K562 (cell line): ENCODE data around the genes BUB1B and BAHD1.

DNA sequence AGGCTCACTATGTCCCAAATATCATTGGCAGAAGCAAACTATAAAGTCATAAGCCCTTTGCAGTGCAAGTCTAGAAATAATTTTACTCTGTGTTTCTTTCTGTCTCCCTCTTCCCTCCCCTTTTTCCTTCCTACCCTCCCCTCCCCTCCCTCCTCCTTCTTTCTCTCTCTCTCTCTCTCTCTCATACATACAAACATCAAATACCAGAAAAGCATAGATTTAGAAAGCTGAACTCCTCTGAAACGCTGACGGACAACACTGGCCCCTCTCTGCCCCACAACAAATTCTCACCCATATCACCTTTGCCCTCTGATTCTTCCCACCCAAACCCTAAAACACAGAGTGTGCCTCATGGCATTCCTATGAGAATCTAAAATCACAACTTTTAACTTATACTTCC, 18.5 kb downstream of the THBS1 start:
- RAMPAGE, long total RNA = no peak
- RRBS = no CpG with 5 or more reads among the region's 2 CpGs
PRO-cap:
- standard = no peak
- CoPRO, capped RNA only, 2 experiments = no peak in any of the 2 experiments
- CoPRO, capped and uncapped RNA, 2 experiments = no peak in any of the 2 experiments
- CoPRO, uncapped RNA only, 2 experiments = no peak in any of the 2 experiments
CAGE:
- cytosol, long polyA plus RNA = no peak
- long polyA plus RNA = no peak
- nucleolus, long total RNA = no peak
- nucleus, long polyA plus RNA = no peak

GRCh38 chr15:40088233-40088742, 20.4 kb downstream of the BMF start:
- RAMPAGE, long total RNA = no peak
- RRBS = no CpG with 5 or more reads among the region's 6 CpGs
PRO-cap:
- standard = no peak
- CoPRO, capped RNA only, 2 experiments = no peak in any of the 2 experiments
- CoPRO, capped and uncapped RNA, 2 experiments = no peak in any of the 2 experiments
- CoPRO, uncapped RNA only, 2 experiments = no peak in any of the 2 experiments
CAGE:
- cytosol, long polyA plus RNA = no peak
- long polyA plus RNA = no peak
- nucleolus, long total RNA = no peak
- nucleus, long polyA plus RNA = no peak

GRCh38 chr15:40102944-40103776, 5.5 kb downstream of the BMF start:
- RAMPAGE, long total RNA = no peak
- RRBS = 52% methylated on average over 3 of the region's 27 CpGs
PRO-cap:
- standard = no peak
- CoPRO, capped RNA only, 2 experiments = no peak in any of the 2 experiments
- CoPRO, capped and uncapped RNA, 2 experiments = no peak in any of the 2 experiments
- CoPRO, uncapped RNA only, 2 experiments = no peak in any of the 2 experiments
CAGE:
- cytosol, long polyA plus RNA = no peak
- long polyA plus RNA = no peak
- nucleolus, long total RNA = no peak
- nucleus, long polyA plus RNA = no peak

DNA sequence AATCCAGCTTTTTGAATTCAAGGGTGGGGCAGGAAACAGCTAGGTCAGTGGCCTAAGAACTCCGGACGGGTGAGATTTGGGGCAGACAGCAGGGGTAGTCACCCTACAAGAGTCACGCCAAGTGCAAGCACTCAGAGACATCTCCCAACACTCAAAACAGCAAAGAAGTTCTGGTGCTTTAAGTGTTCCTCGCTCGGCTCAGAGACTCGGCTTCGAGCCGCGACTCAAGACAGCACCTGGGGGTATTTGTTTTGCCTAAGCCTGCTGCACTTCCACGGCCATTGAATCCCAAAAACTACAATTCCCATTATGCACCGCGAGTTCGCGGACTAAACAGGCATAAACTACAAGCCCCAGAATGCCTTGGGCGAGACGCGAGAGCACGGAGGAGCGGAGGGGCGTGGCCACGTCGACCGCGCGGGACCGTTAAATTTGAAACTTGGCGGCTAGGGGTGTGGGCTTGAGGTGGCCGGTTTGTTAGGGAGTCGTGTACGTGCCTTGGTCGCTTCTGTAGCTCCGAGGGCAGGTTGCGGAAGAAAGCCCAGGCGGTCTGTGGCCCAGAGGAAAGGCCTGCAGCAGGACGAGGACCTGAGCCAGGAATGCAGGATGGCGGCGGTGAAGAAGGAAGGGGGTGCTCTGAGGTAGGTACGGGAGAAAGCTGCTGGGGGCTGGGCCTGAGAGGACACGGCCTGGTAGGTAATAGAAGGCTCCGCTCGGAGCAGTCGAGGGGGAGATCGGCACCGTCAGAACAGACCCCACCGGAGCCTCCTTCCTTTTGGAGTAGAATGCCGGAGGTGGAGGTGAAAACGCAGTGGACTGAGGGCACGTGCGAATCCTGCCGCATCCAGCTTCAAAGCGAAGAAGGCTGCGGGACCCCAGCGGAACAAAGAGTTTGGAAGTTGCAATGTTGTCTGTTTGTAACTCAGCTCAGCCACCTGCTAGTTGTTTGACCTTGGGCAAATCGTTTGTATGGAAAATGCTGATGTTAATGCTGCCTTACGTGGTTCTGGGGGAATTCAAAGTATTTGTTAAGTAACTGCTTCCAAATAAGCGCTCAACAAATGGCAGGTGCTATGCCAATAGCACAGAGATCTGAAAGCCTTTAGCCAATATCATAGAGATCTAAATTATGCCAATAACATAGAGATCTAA, at the start of gene BUB1B:
TSS of gene BUB1B (plus strand) at position 455 of the 1,152 bp plus-strand sequence.
- RAMPAGE, long total RNA = start-site peak on the plus strand centred at position 435 of the sequence, 94 bp wide, 7,828 and 4,671 reads in 2 replicates
- RRBS = no CpG with 5 or more reads among the region's 56 CpGs
PRO-cap:
- standard = bidirectional peak, plus-strand start at position 455 of the sequence, minus-strand start at position 297 of the sequence; unidirectional peak, plus-strand start at position 719 of the sequence; unidirectional peak, minus-strand start at position 857 of the sequence
- CoPRO, capped RNA only, 2 experiments = peak in 2 of 2 experiments; most common plus-strand start position 455 of the sequence (in 1); most common minus-strand start position 248 of the sequence (in 1)
- CoPRO, capped and uncapped RNA, 2 experiments = peak in 2 of 2 experiments; most common plus-strand start position 429 of the sequence (in 1); most common minus-strand start position 283 of the sequence (in 1)
- CoPRO, uncapped RNA only, 2 experiments = peak in 1 of 2 experiments; most common plus-strand start position 507 of the sequence (in 1); most common minus-strand start position 268 of the sequence (in 1)
CAGE:
- cytosol, long polyA plus RNA = start-site peak on the plus strand centred at position 443 of the sequence, 51 bp wide, 831 and 288 reads in 2 replicates
- long polyA plus RNA = start-site peak on the plus strand centred at position 466 of the sequence, 121 bp wide, 1,153 and 1,627 reads in 2 replicates
- nucleolus, long total RNA = no peak
- nucleus, long polyA plus RNA = start-site peak on the plus strand centred at position 454 of the sequence, 96 bp wide, 1,542 and 2,280 reads in 2 replicates

DNA sequence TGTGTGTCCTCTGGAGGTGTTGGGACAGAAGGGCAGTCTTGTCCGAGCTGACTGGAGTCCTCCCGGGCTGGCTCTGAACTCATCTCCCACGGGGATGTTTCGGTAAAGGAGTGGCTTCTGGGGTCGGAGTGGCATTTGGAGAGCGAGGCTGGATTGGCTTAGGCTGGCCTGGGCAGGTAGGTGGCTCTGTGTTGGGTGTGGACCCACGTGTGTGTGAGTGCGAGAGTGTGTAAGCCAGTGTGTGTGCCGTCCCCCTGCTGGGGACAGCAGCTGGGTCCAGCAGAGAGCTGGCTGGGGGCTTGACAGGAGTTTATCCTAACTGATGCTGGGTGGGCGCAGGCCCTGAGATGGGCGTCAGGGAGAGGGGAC, 748 bp downstream of the PAK6 start:
- RAMPAGE, long total RNA = no peak
- RRBS = no CpG with 5 or more reads among the region's 11 CpGs
PRO-cap:
- standard = no peak
- CoPRO, capped RNA only, 2 experiments = no peak in any of the 2 experiments
- CoPRO, capped and uncapped RNA, 2 experiments = no peak in any of the 2 experiments
- CoPRO, uncapped RNA only, 2 experiments = no peak in any of the 2 experiments
CAGE:
- cytosol, long polyA plus RNA = no peak
- long polyA plus RNA = no peak
- nucleolus, long total RNA = no peak
- nucleus, long polyA plus RNA = no peak

- RAMPAGE, long total RNA = no peak
- RRBS = no CpG with 5 or more reads among the region's 9 CpGs
PRO-cap:
- standard = no peak
- CoPRO, capped RNA only, 2 experiments = no peak in any of the 2 experiments
- CoPRO, capped and uncapped RNA, 2 experiments = no peak in any of the 2 experiments
- CoPRO, uncapped RNA only, 2 experiments = no peak in any of the 2 experiments
CAGE:
- cytosol, long polyA plus RNA = no peak
- long polyA plus RNA = no peak
- nucleolus, long total RNA = no peak
- nucleus, long polyA plus RNA = no peak
Observed at GRCh38 chr15:40249121-40249635, 10.3 kb downstream of the PAK6 start.

DNA sequence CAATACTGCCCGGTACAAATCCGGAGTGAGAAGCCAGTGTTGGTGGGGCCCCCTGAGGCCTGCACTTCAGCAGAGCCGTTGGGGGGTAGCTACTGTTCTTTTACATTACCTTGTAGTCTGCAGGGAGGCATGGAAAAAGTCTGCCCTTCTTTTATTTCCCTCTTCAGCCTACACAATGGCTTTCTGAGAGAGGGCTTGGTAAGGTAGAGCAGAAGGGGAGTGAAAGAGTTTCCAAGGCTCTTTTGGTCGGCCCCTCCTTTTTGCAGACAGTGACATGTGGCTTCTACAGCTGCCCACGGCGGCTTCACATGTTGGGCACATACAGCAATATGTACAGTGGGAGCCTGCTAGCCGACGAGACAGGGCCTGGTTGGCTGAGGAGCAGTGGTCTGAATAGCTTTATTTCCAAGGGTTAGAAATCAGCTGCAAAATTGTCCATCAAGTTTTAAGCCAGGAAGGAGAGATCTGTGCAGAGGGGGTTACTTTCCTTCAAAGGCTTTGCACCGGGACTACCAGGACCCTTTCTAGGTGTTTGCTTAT, 4.0 kb downstream of the INAFM2 start:
- RAMPAGE, long total RNA = no peak
- RRBS = no CpG with 5 or more reads among the region's 9 CpGs
PRO-cap:
- standard = no peak
- CoPRO, capped RNA only, 2 experiments = no peak in any of the 2 experiments
- CoPRO, capped and uncapped RNA, 2 experiments = no peak in any of the 2 experiments
- CoPRO, uncapped RNA only, 2 experiments = peak in 1 of 2 experiments; most common plus-strand start position 327 of the sequence (in 1)
CAGE:
- cytosol, long polyA plus RNA = no peak
- long polyA plus RNA = no peak
- nucleolus, long total RNA = no peak
- nucleus, long polyA plus RNA = no peak

DNA sequence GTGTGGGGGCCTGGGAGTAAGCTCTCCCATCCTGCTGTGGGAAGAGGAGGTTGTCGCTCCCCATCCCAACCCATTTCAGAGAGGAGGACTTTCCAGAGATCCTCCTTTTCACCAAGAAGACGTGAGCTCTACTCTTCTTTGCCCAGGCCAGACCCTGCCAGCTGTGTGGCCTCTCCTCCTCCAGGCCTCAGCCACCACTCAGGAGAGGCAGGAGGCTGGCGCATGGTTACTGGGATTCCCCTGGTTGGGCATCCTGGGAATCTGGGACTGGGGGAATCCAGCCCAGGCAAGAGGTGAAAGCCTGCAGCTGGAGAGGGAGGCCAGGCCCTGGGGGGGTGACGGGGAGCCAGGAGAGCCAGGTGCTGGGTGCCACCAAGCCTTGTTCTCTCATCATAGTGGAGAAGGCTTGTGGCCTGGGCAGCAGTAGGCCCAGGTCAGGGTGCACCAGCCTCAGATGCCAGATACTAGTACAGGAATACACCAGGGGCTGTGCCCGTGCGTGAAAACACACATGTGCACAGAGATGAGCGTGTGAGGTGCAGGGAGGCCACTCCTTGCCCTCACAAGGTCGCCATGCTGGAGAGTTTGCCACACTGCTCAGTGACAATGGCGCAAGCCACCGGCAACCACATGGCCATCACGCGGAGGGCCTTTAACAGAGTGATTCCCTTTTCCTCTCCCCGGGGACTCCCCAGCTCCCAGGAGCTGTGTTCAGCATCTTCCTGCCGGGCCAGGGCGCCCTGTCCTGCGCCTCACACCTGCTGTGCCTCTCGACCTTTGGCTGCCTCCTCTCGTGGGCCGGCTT, 6.1 kb downstream of the CCDC9B start:
- RAMPAGE, long total RNA = no peak
- RRBS = 85% methylated on average over 10 of the region's 19 CpGs
PRO-cap:
- standard = no peak
- CoPRO, capped RNA only, 2 experiments = no peak in any of the 2 experiments
- CoPRO, capped and uncapped RNA, 2 experiments = no peak in any of the 2 experiments
- CoPRO, uncapped RNA only, 2 experiments = no peak in any of the 2 experiments
CAGE:
- cytosol, long polyA plus RNA = no peak
- long polyA plus RNA = no peak
- nucleolus, long total RNA = no peak
- nucleus, long polyA plus RNA = no peak

DNA sequence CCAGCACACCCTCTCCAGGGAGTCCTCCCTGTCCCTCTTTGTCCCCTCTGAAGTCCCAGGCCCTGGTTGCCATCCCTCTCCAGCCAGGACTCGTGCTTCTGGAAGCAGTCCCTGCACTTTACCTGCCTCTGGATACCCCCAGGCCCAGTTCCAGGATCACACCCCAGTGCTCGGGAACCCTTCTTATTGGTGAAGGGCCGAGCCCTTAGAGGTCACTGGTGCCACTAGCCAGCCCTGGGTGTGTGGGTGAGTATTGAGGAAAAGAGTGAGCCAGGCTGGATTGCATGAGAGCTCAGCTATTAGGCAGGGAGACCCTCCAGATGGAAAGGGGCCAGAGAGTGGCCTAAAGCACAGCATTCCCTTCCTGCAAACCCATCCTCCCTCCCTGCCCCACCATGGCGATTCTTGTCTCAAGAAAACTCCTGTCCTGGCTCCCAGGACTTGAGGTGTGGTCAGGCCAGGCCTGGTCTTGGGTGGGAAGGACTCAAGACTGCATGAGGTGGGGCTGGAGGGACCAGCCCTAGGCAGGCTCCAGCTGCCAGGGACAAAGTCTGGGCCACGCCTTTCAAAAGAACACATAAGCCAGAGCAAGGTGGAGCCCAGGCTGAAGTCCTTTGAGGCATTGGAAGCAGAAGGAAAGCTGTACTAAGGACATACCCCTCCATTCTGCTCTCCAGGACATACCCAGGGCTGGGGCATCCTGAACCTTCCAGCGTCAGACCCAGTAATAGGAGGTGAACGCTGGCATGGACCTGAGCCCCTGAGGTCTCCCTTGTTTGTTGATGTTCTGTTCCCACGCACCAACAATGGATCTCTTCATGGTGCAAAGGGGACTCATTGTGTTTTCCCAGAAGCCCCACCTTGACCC, 4.7 kb upstream of the PHGR1 start:
- RAMPAGE, long total RNA = no peak
- RRBS = no CpG with 5 or more reads among the region's 8 CpGs
PRO-cap:
- standard = no peak
- CoPRO, capped RNA only, 2 experiments = no peak in any of the 2 experiments
- CoPRO, capped and uncapped RNA, 2 experiments = no peak in any of the 2 experiments
- CoPRO, uncapped RNA only, 2 experiments = no peak in any of the 2 experiments
CAGE:
- cytosol, long polyA plus RNA = no peak
- long polyA plus RNA = no peak
- nucleolus, long total RNA = no peak
- nucleus, long polyA plus RNA = no peak

DNA sequence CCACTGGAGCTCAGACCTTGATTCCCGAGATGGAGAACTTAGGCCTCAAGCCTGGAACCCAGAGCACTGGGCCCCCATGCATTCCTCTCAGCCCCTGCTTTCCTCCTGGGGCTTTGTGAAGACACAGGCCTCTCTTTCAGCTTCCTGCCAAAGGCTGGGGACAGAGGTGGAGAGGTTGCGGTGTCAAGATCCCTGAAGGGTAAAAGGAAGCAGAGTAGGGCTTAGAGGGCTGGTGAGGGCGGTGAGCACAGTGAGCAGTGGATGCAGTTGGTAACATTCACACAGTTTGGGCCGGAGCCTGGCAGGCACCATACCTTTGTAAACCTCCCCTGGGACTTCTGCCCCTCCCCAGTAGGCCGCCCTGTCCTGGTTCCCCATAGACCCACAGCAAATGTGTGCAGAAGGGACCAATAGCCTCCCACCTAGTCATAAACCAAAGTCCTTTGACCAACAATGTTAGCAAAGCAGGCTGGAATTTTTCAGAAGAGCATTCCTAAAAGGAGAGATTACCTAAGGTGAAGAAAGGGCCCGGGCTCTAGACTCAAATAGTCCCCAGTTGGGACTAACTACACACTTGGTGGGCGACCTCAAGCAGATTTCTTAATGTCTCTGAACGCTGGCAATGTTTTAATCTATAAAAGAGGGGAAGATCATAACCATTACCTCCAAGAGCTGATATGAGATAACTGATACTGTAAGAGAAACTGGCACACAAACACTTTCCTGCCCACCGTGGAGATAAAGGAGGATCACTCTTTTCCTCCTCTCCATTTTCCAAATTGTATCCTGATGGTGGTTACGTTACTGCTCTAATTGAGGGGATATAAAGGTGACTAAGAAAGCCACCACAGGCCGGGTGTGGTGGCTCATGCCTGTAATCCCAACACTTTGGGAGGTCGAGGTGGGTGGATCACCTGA, 1.6 kb upstream of the PHGR1 start:
- RAMPAGE, long total RNA = no peak
- RRBS = no CpG with 5 or more reads among the region's 12 CpGs
PRO-cap:
- standard = no peak
- CoPRO, capped RNA only, 2 experiments = no peak in any of the 2 experiments
- CoPRO, capped and uncapped RNA, 2 experiments = no peak in any of the 2 experiments
- CoPRO, uncapped RNA only, 2 experiments = no peak in any of the 2 experiments
CAGE:
- cytosol, long polyA plus RNA = no peak
- long polyA plus RNA = no peak
- nucleolus, long total RNA = no peak
- nucleus, long polyA plus RNA = no peak

DNA sequence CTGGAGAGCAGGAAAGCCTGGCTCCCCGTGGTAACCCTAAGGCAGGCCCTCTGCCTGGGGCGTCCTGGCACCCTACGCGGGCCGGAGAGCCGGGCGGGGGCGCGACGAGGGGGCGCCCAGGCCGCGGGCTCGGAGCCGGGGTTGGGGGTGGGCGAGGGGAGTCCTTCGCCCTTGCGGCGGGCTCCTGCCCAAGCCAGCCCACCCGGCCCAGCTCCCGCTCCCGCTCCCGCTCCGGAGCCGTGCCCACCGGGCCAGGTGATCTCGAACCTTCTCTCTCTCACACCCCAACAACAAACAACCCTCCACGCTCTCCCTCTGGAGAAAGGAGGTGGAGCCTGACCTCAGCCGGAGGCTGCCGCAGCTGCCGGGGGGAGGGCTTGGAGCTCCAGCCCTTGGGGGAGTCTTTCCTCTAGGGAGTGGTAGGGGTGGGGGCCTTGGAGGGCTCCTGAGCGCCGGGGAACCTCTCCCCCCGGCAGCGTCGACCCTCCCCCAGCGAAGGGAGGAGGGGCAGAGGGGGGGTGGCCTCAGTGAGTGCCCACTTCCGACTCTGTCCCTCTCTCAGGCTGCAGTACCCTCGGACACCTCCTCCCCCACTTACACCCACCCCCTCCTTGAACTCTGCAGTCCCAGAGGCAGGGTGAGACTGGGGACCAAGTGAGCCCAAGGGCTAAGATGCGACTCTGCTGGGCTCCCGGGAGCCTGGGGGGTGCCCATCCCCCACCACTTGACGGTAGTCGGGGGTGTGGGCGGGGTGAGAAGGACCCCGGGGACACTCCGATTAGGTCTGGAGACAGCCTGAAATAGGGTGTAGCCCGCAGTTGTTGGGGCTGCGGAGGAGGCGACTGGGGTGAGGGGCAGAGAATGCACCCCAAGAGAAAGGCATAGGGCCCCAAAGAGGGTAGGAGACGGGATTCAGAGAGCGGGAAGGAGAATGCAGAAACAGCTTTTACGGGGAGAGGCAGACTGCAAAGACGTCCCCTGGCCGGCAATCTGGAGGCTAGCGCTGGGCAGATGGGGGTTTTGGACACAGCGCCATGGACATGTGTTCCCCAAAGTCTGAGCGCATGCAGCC, 4.4 kb upstream of the BAHD1 start:
- RAMPAGE, long total RNA = no peak
- RRBS = 60% methylated on average over 22 of the region's 57 CpGs
PRO-cap:
- standard = bidirectional peak, plus-strand start at position 629 of the sequence, minus-strand start at position 289 of the sequence; bidirectional peak, plus-strand start at position 808 of the sequence, minus-strand start at position 701 of the sequence
- CoPRO, capped RNA only, 2 experiments = peak in 2 of 2 experiments; most common plus-strand start position 772 of the sequence (in 1); most common minus-strand start position 701 of the sequence (in 2)
- CoPRO, capped and uncapped RNA, 2 experiments = peak in 1 of 2 experiments; most common plus-strand start position 808 of the sequence (in 1); most common minus-strand start position 701 of the sequence (in 1)
- CoPRO, uncapped RNA only, 2 experiments = peak in 2 of 2 experiments; most common plus-strand start position 808 of the sequence (in 1); most common minus-strand start position 701 of the sequence (in 1)
CAGE:
- cytosol, long polyA plus RNA = no peak
- long polyA plus RNA = no peak
- nucleolus, long total RNA = no peak
- nucleus, long polyA plus RNA = no peak

DNA sequence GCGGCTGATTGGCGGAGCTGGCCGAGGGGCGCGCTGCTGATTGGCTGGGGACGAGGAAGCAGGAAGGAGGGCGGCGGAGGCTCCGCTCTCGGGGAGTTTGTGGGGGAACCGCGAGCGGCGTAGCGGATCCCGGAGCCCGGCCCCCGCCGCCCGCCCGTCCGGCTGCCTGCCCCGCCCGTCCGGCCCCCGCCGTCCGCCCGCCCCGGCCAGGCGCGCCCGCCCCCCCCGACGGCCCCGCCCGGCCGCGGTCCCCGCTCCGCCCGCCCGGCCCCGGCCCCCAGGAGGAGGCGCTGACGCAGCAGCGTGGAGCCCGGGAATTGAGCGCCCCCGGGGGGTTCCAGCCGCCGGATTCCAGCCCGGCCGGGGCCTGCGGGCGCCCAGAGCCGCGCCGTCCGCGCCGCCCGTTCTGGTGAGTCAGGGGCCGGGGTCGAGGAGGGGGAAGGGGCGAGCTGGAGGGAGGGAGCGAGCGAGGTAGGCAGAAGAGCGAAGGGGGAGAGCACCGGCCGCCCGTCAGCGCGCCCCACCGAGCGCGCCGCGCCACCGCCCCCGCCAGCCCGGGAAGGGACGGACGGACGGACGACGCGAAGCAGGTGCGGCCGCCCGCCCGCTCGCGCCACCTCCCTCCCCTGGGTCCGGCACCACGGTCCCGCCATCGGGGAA, at the start of gene BAHD1:
TSS of gene BAHD1 (plus strand) at position 94 of the 660 bp plus-strand sequence.
- RAMPAGE, long total RNA = no peak
- RRBS = 2% methylated on average over 55 of the region's 98 CpGs
PRO-cap:
- standard = bidirectional peak, plus-strand start at position 94 of the sequence, minus-strand start outside the sequence; bidirectional peak, plus-strand start at position 293 of the sequence, minus-strand start at position 292 of the sequence
- CoPRO, capped RNA only, 2 experiments = peak in 2 of 2 experiments; most common plus-strand start position 94 of the sequence (in 2); most common minus-strand start position 295 of the sequence (in 1)
- CoPRO, capped and uncapped RNA, 2 experiments = peak in 2 of 2 experiments; most common plus-strand start position 354 of the sequence (in 2); most common minus-strand start position 103 of the sequence (in 1)
- CoPRO, uncapped RNA only, 2 experiments = no peak in any of the 2 experiments
CAGE:
- cytosol, long polyA plus RNA = start-site peak on the plus strand centred at position 322 of the sequence, 65 bp wide, 123 and 40 reads in 2 replicates
- long polyA plus RNA = no peak
- nucleolus, long total RNA = no peak
- nucleus, long polyA plus RNA = start-site peak on the plus strand centred at position 292 of the sequence, 58 bp wide, 27 and 25 reads in 2 replicates

DNA sequence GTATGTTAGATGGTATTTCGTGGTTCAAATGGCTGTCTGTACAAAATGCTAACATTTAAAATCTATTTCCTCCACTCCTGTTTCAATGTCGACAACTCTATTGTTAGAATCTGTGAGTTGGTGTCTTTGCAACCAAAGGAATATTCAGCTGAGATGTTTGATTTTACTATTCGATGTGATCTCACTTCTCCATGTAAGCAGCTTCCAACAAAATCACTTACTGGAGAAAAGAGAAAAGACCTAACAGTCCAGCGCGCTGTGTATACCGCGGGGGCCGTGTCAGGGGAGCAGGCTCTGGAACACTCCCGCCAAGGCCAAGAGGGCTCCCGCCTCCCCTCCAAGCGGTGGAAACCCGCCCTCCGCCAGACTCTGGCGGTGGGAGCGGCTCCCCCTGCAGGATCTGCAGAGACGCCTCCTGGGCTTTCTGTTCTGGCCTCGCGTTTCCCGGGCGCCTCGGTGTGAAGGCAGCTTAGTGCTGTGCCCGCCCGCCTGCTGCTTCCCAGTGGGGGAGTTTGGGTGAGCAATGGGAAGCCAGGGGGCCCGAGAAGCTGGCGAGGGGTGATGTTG, 36.1 kb downstream of the CHST14 start:
- RAMPAGE, long total RNA = no peak
- RRBS = no CpG with 5 or more reads among the region's 25 CpGs
PRO-cap:
- standard = bidirectional peak, plus-strand start at position 427 of the sequence, minus-strand start at position 366 of the sequence
- CoPRO, capped RNA only, 2 experiments = peak in 2 of 2 experiments; most common plus-strand start position 405 of the sequence (in 2); most common minus-strand start position 316 of the sequence (in 1)
- CoPRO, capped and uncapped RNA, 2 experiments = no peak in any of the 2 experiments
- CoPRO, uncapped RNA only, 2 experiments = no peak in any of the 2 experiments
CAGE:
- cytosol, long polyA plus RNA = no peak
- long polyA plus RNA = no peak
- nucleolus, long total RNA = no peak
- nucleus, long polyA plus RNA = no peak

DNA sequence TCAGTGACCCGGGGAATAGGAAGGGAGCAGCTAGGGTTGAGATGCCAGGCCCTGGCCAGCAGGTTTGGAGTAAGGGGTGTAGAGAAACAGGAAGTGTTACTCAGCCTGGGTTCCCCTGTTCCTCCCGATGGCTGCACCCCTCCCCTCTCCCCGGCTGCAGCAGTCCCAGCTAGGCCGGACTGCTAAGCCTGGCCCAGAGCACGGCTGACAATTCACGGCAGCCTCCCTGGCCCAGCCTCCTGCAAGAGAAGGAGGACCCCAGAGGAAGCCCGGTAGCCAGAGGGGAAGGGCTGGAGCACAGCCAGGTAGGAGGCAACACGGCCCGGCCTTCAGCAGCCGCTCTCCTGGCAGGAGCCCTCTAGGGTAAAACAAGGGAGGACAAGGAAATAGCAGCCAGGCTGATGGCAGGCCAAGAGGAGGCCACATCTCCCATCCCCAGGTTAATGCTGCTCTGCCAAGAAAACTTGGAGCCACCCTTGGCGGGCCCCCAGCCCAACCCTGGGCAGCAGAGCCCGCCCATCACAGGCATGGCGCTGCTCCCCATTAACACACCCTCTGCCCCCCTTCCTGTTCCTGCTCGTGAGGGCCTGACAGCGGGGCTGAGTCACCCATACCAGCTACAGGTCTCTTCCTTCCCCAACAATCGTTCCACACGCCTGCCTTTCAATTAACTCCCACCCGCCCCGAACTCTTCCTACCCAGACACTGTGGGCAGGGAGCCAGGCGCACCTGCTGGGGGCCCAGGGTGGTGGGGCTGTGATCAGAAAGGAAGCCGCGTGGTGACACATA, 575 bp upstream of the C15orf62 start:
- RAMPAGE, long total RNA = no peak
- RRBS = 85% methylated on average over 5 of the region's 22 CpGs
PRO-cap:
- standard = no peak
- CoPRO, capped RNA only, 2 experiments = no peak in any of the 2 experiments
- CoPRO, capped and uncapped RNA, 2 experiments = no peak in any of the 2 experiments
- CoPRO, uncapped RNA only, 2 experiments = no peak in any of the 2 experiments
CAGE:
- cytosol, long polyA plus RNA = no peak
- long polyA plus RNA = no peak
- nucleolus, long total RNA = no peak
- nucleus, long polyA plus RNA = no peak

GRCh38 chr15:40856156-40856514, 12.3 kb downstream of the SPINT1 start:
- RAMPAGE, long total RNA = no peak
- RRBS = no CpG with 5 or more reads among the region's 7 CpGs
PRO-cap:
- standard = no peak
- CoPRO, capped RNA only, 2 experiments = no peak in any of the 2 experiments
- CoPRO, capped and uncapped RNA, 2 experiments = no peak in any of the 2 experiments
- CoPRO, uncapped RNA only, 2 experiments = no peak in any of the 2 experiments
CAGE:
- cytosol, long polyA plus RNA = no peak
- long polyA plus RNA = no peak
- nucleolus, long total RNA = no peak
- nucleus, long polyA plus RNA = no peak

DNA sequence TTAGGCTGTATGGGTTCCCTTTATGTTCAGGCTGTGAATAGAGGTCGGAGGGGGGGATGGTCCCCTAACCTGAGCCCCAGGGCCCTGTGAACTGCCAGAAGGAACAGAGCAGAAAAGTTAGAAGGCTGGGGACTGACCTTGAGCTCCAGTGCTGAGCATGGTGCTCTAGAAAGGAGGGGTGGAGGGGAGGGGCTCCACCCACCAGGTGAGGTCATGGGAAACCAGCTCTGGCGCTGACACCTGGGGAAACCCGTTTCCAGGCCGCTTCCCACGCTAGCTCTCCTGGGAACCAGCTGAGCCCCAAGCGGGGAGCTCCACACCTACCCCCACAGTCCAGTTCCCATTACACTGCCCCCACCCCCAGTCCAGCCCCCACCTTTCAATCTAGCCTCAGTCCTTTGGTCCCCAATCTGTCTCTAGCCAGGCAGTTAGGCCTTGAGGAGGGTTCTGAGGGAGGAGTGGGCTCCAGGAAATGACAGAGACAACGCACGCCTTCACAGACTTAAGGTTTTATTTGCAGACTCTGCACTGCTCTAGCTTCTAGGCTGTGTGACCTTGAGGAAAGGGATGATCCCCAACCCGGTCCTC, 2.2 kb downstream of the RHOV start:
- RAMPAGE, long total RNA = no peak
- RRBS = no CpG with 5 or more reads among the region's 9 CpGs
PRO-cap:
- standard = no peak
- CoPRO, capped RNA only, 2 experiments = no peak in any of the 2 experiments
- CoPRO, capped and uncapped RNA, 2 experiments = no peak in any of the 2 experiments
- CoPRO, uncapped RNA only, 2 experiments = no peak in any of the 2 experiments
CAGE:
- cytosol, long polyA plus RNA = no peak
- long polyA plus RNA = no peak
- nucleolus, long total RNA = no peak
- nucleus, long polyA plus RNA = no peak

GRCh38 chr15:40893893-40894280, 363 bp upstream of the VPS18 start:
- RAMPAGE, long total RNA = no peak
- RRBS = no CpG with 5 or more reads among the region's 20 CpGs
PRO-cap:
- standard = no peak
- CoPRO, capped RNA only, 2 experiments = peak in 1 of 2 experiments; most common minus-strand start chr15:40894199 (in 1)
- CoPRO, capped and uncapped RNA, 2 experiments = peak in 1 of 2 experiments; most common minus-strand start chr15:40894202 (in 1)
- CoPRO, uncapped RNA only, 2 experiments = no peak in any of the 2 experiments
CAGE:
- cytosol, long polyA plus RNA = no peak
- long polyA plus RNA = no peak
- nucleolus, long total RNA = no peak
- nucleus, long polyA plus RNA = no peak

- RAMPAGE, long total RNA = no peak
- RRBS = no CpG with 5 or more reads among the region's 9 CpGs
PRO-cap:
- standard = no peak
- CoPRO, capped RNA only, 2 experiments = no peak in any of the 2 experiments
- CoPRO, capped and uncapped RNA, 2 experiments = no peak in any of the 2 experiments
- CoPRO, uncapped RNA only, 2 experiments = no peak in any of the 2 experiments
CAGE:
- cytosol, long polyA plus RNA = no peak
- long polyA plus RNA = no peak
- nucleolus, long total RNA = no peak
- nucleus, long polyA plus RNA = no peak
Observed at GRCh38 chr15:40932062-40932630, 3.0 kb downstream of the DLL4 start.